Hematopoietic multipotent progenitor cell (in vitro differentiated cells): ENCODE measurements around the genes CLN3 and APOBR.

DNA sequence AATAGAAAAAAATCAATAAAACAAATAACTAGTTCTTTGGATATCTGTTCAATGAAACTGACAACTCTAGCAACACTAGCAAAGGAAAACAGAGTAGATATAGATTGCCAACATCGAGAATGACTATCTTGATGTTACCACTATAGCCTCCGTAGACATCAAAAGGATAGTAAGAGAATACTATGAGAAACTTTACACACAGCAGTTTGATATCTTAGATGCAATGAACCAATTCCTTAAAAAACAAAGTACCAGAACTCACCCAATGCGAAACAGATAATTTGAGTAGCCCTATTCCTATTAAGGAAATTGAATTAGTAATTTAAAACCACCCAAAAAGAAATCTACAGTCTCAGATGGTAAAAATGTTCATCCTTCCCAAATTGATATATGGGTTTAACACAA lies 564.8 kb downstream of the HS3ST4 start:
- CAGE, long polyA plus RNA, result no peak

- CAGE, long polyA plus RNA, result no peak
Measured at GRCh38 chr16:27169480-27170154, 33.7 kb upstream of the KDM8 start.

- CAGE, long polyA plus RNA, result no peak
Measured at GRCh38 chr16:27223696-27224833, 20.7 kb downstream of the KDM8 start.

- CAGE, long polyA plus RNA, result no peak
Measured at GRCh38 chr16:27240871-27241650, 27.5 kb downstream of the NSMCE1 start.

DNA sequence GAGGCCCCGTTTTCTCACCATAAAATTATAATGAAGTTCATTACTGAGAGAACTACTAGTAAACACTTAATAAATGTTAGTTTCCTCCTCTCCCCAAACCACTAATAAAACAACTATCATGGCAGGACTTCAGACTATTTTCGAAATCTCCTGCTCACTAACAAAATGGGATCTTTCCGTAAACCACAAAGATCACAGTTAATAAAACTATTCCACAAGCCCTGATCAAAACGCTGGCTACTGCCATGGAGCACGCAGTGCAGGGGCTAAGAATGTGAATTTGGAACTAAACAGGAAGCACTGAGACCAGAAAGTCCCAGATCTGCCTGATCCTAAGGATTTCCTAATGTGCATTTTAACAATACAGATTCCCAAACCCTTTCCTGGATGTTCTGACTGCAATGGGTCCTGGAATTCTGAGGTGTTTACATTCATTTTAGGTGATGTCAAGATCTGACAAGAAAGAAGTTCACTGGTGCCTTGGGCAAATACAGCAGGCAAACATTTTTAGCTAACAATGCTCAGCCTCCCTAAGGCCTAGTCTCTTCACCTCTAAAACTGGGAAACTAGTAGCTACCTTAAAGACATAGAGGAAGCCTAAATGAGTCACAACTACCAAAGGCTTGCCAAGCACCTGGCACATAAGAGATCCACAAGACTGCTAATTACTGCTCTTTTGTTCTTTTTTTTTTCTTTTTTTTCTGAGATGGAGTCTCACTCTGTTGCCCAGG lies 10.3 kb downstream of the NSMCE1 start:
- CAGE, long polyA plus RNA, result no peak

GRCh38 chr16:27271722-27272048 lies 3.1 kb upstream of the NSMCE1 start:
- CAGE, long polyA plus RNA, result no peak

DNA sequence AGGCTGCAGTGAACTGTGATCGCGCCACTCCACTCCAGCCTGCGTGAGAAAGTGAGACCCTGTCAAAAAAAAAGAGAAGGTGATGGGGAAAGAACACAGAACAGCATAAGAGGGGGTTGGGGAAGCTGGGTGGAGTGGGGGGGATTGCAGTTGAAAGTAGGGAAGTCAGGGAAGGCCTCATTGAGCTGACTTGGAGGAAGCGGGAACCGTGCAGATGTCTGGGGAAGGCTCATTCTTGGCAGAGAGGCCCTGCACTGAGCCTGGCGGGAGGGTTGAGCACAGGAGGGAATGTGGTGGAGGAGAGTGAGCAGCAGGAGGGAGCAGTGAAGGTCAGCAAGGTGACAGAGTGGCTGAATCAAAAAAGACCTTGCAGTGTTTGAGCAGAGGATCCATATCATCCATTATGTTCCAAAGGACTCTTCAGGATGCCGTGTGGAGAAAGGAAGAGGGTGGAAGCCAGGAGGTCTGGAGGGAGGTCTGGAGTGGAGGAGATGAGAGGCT lies 26.9 kb downstream of the IL4R start:
- CAGE, long polyA plus RNA, result no peak

GRCh38 chr16:27627953-27629043 lies 78.4 kb downstream of the KATNIP start:
- CAGE, long polyA plus RNA, result no peak

DNA sequence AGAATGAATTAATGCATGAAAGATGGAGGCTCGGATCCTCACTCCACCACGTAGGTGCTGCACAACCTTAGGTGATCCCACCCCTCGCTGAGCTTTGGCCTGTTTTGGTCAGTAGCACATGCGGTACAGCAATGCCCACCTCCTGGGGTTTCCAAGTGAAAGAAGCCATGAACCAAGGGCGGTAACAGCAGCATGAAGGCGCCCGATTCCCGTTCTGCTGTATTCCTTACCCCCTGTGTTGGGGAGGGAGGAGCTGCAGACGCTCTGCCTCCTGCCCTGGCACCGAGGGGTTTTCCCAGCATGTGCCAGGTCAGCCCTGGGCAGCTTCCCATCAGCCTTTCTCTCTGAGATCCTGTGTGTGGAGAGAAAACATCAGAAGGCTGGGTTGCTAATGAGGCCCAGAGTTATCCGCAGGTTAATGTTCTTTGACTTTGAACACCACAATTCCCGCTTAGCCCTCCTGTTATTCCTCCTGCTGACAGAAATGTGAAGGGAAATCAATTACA lies 168.2 kb downstream of the KATNIP start:
- CAGE, long polyA plus RNA, result no peak

- CAGE, long polyA plus RNA, result no peak
Measured at GRCh38 chr16:27754846-27755276, 204.9 kb downstream of the KATNIP start.

DNA sequence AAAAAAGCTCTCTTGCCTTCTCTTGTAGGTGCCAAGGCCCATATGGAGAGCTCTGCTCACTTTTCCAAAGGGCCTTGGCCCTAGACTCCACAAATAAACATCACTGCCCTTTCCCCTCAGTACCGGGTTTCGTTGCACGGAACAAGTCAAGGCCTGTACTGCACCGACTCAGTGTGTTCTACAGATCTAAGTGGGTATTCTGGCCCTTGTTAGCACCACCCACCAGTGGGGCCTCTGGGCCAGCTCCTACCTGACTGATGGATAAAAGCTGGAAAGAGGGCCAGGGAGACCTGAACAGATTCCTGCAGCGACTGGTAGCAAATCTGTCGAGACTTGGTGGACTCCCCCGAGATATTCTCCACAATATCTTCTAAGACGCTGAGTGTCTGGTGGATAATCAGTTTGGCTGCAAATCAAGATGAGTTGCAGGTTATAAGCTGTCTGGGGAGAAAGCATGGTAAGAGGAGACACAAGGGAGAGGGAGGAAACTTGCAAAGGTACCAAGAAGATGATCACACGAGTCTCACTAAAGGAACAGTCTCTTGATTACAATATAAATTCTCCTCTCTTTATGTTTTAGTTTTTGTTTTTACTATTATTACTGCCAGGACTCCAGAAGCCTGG lies 43.9 kb upstream of the GSG1L start:
- CAGE, long polyA plus RNA, result no peak

DNA sequence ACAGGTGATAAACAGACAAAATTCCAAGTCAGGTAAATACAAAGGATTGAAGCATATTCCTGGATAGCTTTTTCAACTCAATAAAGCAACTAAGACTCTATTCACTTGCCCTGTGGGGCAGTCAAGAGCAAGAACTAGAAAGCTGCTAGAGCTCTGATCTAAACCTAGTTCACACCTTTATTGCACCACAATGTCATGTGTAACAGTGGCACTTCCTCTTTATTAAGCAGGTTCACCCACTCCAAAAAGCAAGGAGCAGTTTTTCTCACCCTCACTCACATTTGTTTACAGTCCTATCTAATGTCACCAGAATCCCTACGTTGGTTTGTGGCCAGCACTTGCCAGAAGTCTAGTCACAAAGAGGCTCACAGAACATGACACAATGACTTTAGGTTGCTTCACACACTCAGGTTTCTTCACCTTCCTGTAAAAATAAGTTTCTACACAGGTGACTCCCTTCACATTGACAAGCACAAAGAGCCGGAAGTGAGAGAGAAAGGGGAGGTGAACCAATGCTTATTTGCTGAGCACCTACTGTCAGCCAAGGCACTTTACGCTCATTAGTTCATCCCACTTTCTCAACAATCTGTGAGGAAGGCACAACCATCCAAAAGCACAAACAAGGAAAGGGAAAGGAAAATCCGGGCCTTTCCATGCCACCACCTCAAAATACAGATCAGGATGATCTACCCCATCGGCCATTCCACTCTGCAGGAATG lies 70.7 kb downstream of the XPO6 start:
- CAGE, long polyA plus RNA, result no peak

DNA sequence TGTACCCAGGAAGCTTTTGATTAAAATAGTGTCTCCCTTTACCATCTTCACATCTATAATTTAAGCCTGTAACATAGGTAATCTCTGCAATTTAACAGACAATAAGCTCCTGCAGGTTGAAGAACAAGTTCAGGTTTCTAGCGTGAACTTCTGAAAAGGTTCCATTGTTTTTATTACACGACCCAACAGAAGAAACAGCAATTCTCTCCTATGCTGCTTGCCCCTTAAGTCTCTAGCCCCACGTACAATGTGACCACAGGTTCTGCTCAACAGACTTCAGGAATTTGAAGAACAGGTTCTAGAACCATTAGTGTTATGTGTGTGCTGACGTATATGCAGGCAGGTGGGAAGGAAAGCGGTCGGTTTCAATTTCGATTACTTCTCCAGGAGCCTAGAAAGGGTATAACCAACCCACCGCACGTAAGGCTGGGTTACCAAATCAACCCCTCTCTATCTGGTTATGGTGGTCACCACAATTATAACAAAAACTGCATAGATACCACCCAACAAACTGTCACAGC lies 39.5 kb downstream of the XPO6 start:
- CAGE, long polyA plus RNA, result no peak

- CAGE, long polyA plus RNA, result no peak
Measured at GRCh38 chr16:28180660-28181327, 31.0 kb downstream of the XPO6 start.

- CAGE, long polyA plus RNA, result no peak
Measured at GRCh38 chr16:28187455-28188197, 24.1 kb downstream of the XPO6 start.

DNA sequence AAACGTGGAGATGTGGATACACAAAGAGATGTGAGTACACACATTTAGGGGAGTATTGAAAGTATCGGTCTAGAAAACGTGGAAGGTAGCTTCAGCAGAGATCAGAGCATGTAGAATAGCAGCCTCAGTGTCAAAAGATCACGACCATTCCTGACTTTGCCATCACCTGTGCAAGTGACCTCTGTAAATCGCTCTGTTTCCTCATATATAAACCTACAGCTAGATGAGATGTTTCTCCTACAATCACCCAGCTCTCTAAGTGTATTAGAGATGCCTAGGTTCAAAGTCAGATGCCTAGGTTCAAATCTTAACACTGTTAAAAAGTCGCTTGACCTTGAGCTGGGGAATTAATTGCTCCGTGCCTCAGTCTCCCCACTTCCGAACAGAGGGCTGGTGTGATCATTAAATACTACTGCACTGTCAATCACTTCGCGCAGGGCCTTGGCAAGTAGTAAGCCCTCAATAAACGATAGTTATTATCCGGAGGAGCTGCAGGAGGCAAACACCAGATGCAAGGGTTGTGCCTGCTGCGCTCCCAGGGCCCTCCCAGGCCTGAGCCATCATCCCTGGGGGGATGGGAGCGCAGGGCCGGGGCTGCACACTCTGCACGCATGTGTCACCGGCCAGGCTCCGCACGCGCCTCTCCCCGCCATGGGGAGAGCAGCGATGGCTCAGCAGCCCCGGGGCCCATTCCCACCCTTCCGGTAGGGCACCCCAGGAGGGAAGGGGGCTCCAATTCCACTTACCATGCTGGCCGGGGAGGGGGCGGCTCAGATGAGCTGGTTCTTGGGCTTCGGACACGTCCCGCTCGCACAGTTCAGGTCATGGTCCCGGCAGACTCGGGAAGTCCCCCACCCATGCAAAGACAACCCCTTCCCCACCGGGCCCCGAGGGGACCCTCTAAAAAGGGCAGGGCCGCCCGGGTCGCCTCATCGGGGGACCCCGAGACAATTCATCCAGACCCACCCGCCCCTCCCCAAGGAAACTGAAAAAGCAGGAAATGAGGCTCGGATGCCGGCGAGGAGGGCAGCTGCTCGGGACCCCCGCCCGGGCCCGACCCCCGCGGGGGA lies 810 bp downstream of the XPO6 start:
- CAGE, long polyA plus RNA, result no peak

GRCh38 chr16:28482011-28482519 lies 9.8 kb downstream of the CLN3 start:
- CAGE, long polyA plus RNA, result no peak

GRCh38 chr16:28491614-28492604 lies at the start of gene CLN3:
CLN3 (minus strand) TSS chr16:28492074.
- CAGE, long polyA plus RNA, result no peak

- CAGE, long polyA plus RNA, result start-site peak on the plus strand at chr16:28494600-28494675, 153 reads
Measured at GRCh38 chr16:28493842-28495023, at the start of gene APOBR. APOBR (plus strand) TSS chr16:28494643.

DNA sequence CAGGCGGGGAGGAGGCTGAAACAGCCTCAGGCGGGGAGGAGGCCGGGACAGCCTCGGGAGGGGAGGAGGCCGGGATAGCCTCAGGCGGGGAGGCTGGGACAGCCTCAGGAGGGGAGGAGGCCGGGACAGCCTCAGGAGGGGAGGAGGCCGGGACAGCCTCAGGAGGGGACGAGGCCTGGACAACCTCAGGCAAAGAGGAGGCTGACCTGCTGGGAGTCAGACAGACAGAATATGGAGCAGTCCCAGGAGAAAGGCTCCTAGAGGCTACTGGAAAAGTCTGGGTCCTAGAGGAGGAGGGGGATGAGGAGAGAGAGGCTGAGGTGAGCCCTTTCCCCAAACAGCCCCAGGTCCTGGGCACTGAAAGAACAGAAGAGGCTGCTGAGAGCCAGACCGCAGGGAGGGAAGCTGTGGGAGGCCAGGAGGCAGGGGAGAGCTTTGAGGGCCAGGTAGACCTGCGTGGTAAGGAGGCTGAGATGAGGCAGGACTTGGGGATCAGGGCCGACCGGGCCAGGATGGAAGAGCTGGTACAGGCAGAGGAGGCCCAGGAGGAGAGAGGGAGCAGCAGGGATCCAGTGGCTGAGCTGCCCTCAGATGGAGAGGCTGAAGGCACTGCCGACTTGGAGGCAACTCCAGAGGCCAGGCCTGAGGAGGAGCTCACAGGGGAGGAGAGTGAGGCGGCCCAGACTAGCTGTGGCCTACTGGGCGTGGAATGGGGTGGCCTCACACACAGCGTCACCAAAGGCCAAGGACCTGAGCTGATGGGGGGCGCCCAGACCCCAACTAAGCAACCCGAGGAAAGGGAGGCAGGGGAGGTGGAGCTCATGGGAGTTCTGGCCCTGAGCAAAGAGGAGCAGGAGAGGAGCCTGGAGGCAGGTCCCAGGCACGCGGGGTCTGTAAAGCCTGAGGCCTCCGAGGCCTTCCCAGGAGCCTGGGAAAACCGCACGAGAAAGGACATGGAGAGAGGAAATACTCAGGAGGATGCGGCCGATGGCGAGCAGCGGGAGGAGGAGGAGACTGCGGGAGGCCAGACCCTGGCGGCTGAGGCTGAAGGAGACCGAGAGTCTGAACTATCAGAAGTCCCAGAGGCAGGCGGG lies 1.9 kb downstream of the APOBR start:
- CAGE, long polyA plus RNA, result no peak